Thoracic aorta endothelial cell (primary cell): ENCODE data around the gene CD2.

- CAGE, long polyA plus RNA = no peak
These were observed 1.9 kb downstream of the CSDE1 start for GRCh38 chr1:114755737-114756356.

- CAGE, long polyA plus RNA = no peak
These were observed 1.1 kb downstream of the TSPAN2 start for GRCh38 chr1:115087987-115088870.

- CAGE, long polyA plus RNA = no peak
These were observed 20.2 kb downstream of the CASQ2 start for GRCh38 chr1:115748326-115748784.

GRCh38 chr1:115753914-115754459, 14.5 kb downstream of the CASQ2 start:
- CAGE, long polyA plus RNA = no peak

GRCh38 chr1:116138919-116139372, 27.7 kb downstream of the MAB21L3 start:
- CAGE, long polyA plus RNA = no peak

GRCh38 chr1:116167625-116168295, 56.6 kb downstream of the MAB21L3 start:
- CAGE, long polyA plus RNA = no peak

- CAGE, long polyA plus RNA = no peak
These were observed 42.5 kb upstream of the ATP1A1 start for GRCh38 chr1:116330041-116331357.

GRCh38 chr1:116389946-116390494, 17.0 kb downstream of the ATP1A1 start:
- CAGE, long polyA plus RNA = no peak

GRCh38 chr1:116477328-116477906, 93.4 kb downstream of the CD58 start:
- CAGE, long polyA plus RNA = no peak

- CAGE, long polyA plus RNA = no peak
These were observed 81.6 kb downstream of the CD58 start for GRCh38 chr1:116489030-116489857.

- CAGE, long polyA plus RNA = no peak
These were observed 1.9 kb downstream of the CD58 start for GRCh38 chr1:116568846-116569372.

- CAGE, long polyA plus RNA = no peak
These were observed 20.1 kb upstream of the IGSF3 start for GRCh38 chr1:116687651-116688074.

DNA sequence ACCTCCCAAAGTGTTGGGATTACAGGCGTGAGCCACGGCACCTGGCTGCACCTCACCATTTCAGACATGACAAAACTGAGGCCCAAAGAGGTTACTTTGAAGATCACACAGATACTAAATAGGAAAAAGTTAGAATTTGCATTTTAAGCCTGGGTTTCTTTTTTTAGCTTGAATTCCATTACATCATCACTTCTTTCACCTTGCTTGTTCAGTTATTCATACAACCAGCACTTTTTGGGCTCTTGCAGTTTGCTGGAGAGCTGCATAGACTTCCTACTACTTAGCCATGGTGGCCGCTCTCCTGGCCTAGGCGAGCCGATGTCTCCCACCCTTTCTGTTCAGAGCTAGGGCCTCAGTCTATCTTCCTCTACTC, 16.3 kb upstream of the CD2 start:
- CAGE, long polyA plus RNA = no peak

GRCh38 chr1:116754029-116754770, at the start of gene CD2:
CD2 (plus strand) TSS chr1:116754430.
- CAGE, long polyA plus RNA = no peak

DNA sequence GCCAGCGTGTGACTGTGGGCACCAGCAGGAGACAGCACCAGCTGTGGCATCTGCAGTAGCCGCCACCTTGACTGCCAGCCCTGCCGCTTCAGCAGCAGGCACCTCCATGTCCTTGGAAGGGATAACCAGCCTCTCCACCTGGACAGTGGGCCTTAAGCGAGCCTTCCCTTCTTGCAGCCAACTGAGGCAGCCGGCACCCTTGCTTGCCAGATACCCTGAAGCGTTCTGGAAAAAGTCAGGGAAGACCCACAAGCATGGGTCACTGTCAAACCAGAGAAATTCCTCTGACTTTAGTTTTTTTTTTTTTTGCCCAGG, 30.2 kb upstream of the PTGFRN start:
- CAGE, long polyA plus RNA = no peak

DNA sequence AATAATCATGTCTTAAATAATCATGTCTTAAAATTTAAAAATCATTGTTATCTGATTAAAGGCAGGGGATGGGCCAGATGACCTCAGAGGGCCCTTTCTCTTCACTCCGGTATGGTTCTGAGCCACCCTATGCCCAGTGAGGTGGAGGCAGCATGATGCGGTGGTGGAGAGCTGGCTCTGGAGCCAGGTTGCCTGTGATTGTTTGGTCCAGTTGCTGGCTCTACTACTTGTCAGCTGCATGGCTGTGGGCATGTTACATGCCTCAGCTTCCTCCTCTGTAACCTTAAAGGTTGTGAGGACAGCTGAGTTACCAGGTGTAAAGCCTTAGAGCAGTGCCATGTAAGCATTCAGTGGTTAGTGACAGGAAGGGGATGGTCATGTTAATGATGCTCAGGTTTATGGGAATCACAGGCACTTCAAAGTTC, 32.5 kb downstream of the PTGFRN start:
- CAGE, long polyA plus RNA = no peak

DNA sequence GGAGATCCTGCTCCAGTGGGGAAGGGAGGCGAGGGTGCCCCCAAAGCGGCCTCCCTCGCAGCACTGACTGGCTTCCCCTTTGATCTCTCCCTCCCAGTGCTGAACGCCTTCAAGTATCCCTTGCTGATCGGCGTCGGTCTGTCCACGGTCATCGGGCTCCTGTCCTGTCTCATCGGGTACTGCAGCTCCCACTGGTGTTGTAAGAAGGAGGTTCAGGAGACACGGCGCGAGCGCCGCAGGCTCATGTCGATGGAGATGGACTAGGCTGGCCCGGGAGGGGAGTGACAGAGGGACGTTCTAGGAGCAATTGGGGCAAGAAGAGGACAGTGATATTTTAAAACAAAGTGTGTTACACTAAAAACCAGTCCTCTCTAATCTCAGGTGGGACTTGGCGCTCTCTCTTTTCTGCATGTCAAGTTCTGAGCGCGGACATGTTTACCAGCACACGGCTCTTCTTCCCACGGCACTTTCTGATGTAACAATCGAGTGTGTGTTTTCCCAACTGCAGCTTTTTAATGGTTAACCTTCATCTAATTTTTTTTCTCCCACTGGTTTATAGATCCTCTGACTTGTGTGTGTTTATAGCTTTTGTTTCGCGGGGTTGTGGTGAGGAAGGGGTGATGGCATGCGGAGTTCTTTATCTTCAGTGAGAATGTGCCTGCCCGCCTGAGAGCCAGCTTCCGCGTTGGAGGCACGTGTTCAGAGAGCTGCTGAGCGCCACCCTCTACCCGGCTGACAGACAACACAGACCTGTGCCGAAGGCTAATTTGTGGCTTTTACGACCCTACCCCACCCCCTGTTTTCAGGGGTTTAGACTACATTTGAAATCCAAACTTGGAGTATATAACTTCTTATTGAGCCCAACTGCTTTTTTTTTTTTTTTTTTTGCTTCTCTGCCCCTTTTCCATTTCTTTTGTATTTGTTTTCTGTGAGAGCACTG, 14.6 kb upstream of the CD101 start:
- CAGE, long polyA plus RNA = no peak

GRCh38 chr1:117059147-117060222, 641 bp upstream of the TTF2 start:
- CAGE, long polyA plus RNA = no peak

GRCh38 chr1:117088705-117089219, 28.6 kb downstream of the TTF2 start:
- CAGE, long polyA plus RNA = no peak

GRCh38 chr1:117122555-117123116, 1.1 kb upstream of the TRIM45 start:
- CAGE, long polyA plus RNA = no peak